SEM (cell line): ENCODE measurements around a stretch of chr20.

GRCh38 chr20:58991496-58992424, 10.7 kb downstream of the NELFCD start:
- PRO-cap: no peak

GRCh38 chr20:59010941-59011633, 4.0 kb upstream of the CTSZ start:
- PRO-cap: no peak

GRCh38 chr20:59158118-59158560, 5.5 kb upstream of the ZNF831 start:
- PRO-cap: no peak

DNA sequence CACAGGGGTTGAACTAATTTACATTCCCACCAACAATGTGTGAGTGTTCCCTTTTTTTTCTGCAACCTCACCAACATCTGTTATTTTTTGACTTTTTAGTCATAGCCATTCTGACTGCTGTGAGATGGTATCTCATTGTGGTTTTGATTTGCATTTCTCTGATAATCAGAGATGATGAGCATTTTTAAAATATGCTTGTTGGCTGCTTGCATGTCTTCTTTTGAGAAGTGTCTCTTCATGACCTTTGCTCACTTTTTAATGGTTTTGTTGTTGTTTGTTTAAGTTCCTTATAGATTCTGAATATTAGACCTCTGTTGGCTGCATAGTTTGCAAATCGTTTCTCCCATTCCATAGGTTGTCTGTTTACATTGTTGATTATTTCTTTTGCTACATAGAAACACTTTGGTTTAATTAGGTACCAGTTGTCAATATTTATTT, 1.8 kb upstream of the ZNF831 start:
- PRO-cap: no peak

- PRO-cap: no peak
Observed at GRCh38 chr20:59177680-59178429, 14.2 kb downstream of the ZNF831 start.

GRCh38 chr20:59179105-59179682, 15.6 kb downstream of the ZNF831 start:
- PRO-cap: no peak

- PRO-cap: no peak
Observed at GRCh38 chr20:59526274-59526827, 78.0 kb upstream of the PHACTR3 start.

- PRO-cap: no peak
Observed at GRCh38 chr20:59820863-59821167, 112.6 kb downstream of the SYCP2 start.

GRCh38 chr20:60750212-60750765, 501.8 kb upstream of the CDH4 start:
- PRO-cap: no peak

- PRO-cap: no peak
Observed at GRCh38 chr20:61719499-61720426, 345.9 kb downstream of the TAF4 start.

DNA sequence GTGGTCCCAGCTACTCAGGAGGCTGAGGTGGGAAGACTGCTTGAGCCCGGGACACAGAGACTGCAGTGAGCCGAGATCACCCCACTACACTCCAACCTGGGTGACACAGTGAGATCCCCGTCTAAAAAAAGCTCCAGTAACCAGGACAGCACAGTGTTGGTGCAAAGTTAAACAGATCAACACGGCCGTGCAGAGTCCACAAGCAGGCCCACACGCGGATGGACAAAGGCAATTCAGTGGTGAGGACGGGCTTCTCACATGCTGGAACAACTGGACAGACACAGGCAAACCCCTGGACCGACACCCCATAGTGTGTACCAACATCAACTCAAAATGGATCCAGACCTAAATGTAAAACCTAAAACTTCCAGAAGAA, 41.7 kb downstream of the TAF4 start:
- PRO-cap: no peak

DNA sequence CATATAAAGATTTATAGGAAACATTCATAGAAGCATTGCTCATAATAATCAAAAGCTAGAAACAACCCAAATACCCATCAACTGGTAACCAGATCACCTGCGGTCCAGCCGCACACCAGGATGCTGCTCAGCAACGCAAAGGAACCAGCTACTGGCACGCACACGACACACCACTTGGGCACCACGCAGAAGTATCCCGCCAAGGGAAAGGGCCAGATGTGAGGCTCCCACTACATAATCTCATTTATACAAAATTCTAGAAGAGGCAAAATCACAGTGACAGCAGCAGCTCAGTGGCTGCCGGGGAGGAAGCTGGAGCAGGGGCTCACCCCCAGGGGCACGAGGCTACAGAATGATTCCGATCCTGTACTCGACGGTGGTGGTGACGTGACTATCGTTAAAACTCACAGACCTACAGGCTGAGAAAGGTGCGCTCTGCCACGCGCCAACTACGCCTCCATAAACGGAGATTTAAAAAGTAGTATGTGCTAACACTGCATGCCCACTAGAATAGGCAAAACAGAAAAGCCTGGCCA, 25.5 kb downstream of the TAF4 start:
- PRO-cap: no peak

DNA sequence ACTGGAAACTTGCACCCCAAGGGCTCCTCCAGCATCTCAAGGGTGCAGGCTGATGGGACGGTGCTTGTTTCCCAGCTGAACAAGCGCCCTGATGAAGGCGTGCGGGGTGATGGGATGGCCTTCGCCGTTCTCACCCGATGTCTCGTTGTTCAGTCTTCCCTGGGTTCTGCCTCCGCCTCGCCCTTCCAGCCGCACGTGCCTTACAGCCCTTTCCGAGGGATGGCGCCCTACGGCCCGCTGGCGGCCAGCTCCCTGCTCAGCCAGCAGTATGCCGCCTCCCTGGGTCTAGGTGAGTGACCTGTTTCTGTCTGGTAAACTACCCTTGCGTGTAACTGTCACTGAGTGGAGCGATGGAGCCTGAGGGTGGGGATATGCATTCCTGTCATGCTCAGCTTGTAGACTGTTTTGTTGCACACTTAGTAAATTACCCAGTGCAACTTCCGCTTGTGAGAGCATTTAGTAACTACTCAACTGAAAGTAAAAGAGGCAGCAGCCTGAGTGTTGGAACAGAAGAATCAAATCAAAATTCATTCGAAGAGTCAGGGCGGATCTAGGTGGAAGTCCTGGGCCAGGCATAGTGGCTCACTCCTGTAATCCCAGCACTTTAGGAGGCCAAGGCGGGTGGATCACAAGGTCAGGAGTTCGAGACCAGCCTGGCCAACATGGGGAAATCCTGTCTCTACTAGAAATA, 4.0 kb downstream of the LSM14B start:
- PRO-cap: no peak

GRCh38 chr20:62149231-62150072, 5.9 kb downstream of the SS18L1 start:
- PRO-cap: no peak

GRCh38 chr20:62193360-62193809, 10.6 kb downstream of the MTG2 start:
- PRO-cap: no peak

- PRO-cap: no peak
Observed at GRCh38 chr20:62239246-62240056, 1.1 kb downstream of the OSBPL2 start.

GRCh38 chr20:62246791-62247333, 8.5 kb downstream of the OSBPL2 start:
- PRO-cap: no peak

GRCh38 chr20:62258457-62258970, 20.2 kb downstream of the OSBPL2 start:
- PRO-cap: no peak

DNA sequence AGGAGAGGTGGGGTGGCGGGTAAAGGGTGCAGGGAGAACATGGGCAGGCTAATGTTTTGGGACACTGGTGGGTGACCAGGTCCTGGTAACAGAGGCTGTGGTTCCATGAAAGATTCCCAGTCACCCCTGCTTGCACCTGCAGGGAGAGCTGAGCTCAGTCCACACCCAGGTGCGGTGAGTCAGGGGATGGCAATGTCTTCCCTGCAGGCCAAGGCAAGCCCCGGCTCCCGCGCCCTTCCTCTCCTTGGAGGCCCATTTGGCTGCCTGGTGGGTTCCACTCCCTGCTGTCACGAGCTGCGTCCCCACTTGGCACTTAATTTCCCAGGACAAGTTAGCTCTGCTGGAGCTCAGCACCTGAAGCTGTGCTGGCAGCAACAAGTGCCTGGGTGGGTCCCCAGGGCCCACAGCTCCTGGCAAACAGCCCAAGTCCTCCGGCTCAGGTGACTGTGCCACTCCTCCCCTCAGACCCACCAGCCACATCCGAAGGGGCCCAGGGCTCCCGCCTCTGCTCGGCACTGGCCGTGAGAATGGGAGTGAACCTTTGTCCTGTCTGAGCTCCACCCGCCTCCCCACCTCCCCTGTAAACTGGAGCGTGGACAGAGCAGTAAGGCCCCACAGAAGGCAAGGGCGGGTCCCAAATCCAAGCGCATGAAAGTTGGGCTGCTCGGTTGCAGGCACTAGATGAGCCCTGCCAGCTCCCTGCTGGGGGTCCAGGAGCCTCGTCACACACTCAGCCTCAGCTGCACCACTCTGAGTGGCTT, 17.0 kb downstream of the LAMA5 start:
- PRO-cap: no peak

GRCh38 chr20:62362258-62362760, 4.8 kb downstream of the LAMA5 start:
- PRO-cap: no peak